GM23248 (cell line): ENCODE measurements around the genes MAP4K3 and MTA3.

DNA sequence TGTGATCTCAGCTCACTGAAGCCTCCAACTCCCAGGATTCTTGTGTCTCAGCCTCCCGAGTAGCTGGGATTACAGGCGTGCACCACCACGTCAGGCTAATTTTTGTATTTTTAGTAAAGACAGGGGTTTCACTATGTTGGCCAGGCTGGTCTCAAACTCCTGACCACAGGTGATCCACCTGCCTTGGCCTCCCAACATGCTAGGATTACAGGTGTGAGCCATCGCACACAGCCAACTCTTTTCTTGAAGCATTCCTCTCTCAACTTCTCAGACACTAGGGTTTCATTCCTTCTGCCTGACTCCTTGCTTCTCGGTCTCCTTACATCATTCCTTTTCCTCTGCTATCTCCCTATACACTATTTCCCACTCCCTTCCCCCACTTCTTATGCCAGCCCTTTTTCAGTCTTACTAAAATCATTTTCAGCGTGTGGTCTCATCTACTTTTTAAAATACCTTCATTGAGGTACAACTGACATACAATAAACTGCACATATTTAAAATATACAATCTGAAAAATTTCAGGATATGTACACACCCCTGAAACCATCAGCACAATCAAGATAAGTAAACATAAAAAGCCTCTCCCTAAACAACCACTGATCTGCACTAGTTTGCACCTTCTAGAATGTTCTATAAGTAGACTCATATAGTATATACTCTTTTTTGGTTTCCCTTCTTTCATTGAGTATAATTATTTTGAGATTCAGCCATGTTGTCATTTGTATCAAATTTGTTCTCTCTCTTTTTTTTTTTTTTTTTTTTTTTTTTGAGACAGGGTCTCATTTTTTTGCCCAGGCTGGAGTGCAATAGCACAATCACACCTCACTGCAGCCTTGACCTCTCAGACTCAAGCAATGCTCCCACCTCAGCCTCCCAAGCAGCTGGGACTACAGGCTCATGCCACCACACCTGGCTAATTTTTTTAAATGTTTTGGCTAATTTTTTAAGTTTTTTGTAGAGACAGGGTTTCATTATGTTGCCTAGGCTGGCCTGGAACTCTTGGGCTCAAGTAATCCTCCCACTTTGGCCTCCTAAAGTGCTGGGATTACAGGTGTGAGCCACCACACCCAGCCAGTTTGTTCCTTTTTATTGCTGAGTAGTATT lies 5.8 kb downstream of the SOS1 start:
- RAMPAGE, long total RNA: no peak

GRCh38 chr2:39244544-39244839 lies 123.6 kb upstream of the SOS1 start:
- RAMPAGE, long total RNA: no peak

DNA sequence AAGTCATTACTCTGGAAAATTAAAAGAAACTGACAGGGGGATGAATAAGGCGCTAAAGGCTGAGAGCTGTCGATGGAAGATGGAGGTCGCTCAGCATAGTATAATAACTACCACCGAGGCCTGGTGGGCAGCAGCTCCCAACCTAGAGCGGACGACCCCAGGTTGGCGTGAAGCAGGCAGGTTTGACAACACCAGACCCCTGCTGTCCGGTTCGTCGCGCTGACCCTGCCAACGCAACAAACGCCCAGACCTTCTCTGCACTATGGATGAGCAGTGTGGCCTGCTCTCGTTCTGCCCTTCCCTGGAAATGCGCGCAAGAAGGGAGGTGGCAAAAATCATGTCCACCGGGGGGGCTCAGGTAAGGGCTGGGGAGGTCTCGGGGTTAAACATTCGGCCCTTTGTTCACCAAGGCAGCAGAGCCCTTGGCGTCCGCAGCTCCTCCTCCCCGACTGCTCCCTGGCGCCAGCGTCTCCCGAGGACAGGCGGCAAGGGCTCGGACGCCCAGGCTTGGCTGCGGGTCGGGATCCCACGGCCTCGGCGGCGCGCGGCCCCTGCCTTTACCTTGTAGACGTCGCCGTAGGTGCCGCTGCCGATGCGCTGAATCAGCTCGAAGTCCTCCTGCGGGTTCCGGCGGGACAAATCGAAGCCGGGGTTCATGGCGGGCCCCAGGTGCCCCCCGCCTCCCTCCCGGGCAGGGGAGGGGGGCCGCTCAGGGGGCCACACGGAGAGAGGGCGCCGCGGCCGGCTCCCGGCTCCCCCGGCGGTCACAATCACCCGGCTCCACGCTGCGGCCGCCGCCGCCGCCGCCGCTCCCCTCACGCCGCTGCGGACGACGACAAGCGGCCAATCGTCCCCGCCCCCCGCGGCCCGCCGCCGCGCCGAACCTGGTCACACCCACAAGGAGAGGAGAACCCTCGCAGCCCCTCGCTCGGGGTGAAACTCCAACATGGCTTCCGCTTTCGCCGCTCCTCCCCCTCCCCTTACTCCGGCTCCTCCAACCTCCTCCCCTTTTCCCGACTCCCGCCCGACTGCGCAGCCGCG lies at the start of gene MAP4K3:
MAP4K3 (minus strand) TSS at position 955 of the 1,041 bp plus-strand sequence.
- RAMPAGE, long total RNA: no peak

GRCh38 chr2:40238163-40238835 lies 213.6 kb downstream of the SLC8A1 start:
- RAMPAGE, long total RNA: no peak

GRCh38 chr2:40304858-40305468 lies 146.9 kb downstream of the SLC8A1 start:
- RAMPAGE, long total RNA: no peak

- RAMPAGE, long total RNA: no peak
These were observed 22.7 kb upstream of the PKDCC start for GRCh38 chr2:42024906-42025784.

DNA sequence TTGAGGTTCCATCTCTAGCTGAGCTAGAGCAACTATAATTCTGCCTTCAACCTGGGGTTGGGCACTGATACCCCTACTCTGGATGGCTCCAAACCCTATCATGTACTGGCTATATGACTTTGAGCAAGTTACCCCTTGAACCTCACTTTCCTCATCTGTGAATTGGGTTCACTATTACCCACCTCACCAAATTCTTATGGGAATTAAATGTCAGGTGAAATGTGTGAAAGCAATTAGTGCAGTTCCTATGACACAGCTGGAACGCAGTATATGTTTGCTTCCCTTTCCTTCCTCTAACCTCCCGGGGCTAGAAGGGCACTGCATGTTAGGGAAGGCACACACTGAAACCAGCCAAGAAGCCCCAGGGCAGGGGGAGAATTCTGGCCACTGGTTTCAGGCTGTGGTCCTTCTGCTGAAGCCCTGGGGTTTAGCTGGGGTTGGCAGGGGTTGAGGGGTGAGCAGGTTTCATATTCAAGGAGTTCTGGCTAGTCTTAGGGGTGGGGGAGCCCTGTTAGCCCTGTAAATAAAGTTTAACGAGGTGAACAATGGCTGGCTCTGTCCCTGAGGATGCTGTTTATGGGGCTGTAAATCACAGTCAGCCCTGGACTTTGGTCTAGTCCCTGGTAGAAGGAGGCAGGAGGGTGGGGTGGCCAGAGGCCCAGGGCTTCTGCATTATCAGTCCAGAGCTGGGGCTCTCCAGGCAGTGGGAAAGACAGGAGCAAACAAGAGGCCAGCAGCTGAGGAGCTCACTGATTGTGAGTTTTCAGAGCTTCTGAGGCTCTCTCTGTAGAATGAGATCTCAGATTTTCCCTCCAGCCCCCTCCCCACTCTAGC lies 8.0 kb downstream of the PKDCC start:
- RAMPAGE, long total RNA: no peak

DNA sequence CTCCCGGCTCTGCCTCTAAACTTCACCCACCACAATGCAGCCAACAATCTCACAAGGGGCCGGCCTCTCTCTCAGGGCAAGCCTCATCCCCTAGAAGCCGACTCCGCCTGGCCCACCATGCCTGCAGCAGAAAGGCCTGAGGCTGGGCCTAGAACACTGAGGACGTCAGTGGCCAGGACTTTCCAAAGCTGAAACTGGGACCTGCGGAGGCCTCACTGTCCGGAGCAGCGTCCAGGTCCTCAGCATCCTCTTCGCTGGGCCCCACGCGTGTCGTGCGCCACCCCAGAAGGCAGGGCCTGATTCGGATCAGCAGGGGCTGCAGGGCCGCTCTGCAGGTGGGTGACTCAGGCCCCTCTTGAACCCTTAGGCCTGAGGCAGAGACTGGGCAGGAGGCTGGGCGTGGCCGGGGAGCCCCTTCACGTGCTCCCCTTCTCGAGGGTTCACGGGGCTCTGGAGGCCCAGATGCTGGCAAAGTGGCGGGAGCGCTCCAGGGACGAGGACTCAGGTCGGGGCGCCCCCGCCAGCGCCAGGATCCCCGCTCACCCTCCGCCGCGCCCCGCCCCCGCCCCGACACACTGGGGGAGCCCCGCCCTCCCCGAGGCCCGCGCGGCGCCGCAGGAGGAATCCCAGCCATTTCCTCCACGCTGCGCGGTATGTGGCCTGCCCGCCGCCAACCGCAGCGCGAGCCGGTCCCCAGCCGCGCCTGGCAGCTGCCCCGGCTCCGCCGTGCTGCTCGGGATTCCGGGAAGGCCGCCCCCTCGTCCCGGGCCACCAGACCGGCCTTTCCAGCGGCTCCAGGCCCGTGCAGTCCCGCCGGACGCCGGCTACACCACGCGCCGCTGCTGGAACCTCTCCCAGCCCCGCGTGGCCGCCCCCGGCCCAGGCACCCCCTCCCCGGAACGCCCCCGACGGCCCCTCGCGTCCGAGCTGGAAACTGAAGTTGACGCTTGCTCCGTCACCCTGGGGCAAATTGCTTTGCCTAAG lies 53.2 kb downstream of the PKDCC start:
- RAMPAGE, long total RNA: no peak

GRCh38 chr2:42117855-42118685 lies 51.1 kb upstream of the EML4 start:
- RAMPAGE, long total RNA: no peak

- RAMPAGE, long total RNA: no peak
These were observed 41.1 kb upstream of the EML4 start for GRCh38 chr2:42128035-42128405.

GRCh38 chr2:42198531-42199500 lies 29.7 kb downstream of the EML4 start:
- RAMPAGE, long total RNA: no peak

DNA sequence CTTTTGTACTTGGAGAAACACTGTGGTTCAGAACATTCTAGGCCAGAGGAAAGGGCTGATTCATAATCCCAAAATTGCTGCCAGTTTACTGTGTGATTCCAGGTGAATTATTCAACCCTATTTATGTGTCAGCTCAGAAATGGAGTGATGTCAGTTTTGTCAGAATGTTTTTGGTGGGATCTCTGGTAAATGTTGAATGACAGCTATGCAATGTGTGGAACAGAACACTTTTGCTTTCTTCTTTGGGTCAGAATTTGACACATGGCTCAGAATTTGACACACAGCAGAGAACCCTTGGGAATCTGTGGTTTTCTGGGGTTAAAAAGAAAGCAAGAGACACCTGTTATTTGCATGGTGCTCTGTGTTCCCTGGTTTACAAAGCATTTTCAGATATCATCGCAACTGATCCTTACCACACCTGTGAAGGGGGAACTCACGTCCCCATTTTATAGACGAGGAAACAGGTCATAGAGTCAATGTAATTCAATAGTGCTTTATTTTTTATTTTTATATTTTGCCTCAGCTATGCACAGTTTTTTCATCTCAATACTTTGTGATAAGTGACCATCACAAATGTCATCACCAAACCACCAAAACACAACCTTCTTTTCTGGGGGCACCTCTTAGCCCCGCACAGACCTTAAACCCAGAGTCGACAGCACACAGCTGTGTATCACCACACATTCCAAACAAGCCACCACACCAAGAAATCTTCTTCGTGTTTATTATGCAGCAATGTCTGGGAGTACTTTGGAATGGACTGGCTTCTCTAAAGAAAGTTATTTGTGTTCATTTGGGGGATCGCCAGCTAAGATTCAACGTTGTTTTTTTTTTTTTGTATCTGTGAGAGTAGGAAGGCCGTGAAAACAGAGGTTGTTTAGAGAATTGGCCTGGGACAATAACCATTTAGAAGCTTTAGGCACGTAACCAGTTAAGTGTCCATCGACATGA lies 1.3 kb upstream of the MTA3 start:
- RAMPAGE, long total RNA: no peak

GRCh38 chr2:42568310-42569093 lies at the start of gene MTA3:
TSS of gene MTA3 (plus strand) at chr2:42568632.
- RAMPAGE, long total RNA: no peak

DNA sequence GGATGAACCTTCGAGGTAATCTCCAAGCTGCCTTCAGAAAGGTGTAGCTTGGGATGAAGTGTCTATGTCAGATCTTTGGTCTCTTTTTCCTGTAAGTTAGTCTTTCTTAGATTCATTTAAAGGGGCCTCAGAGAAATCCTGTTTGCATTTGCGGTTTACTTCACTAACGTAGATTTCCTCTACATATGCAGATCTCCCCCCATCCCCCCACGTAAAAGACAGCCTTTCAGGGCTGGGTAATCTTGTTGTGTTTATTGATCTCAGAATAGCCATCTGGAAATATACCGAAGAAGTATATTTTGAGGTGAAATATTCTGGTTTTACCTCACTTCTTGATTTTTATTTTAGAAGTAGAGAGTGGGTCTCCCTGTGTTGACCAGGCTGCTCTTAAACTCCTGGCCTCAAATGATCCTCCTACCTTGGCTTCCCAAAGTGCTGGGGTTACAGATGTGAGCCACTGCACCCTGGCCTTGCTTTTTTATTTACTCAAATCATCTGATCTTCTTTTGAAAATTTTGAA lies 83.8 kb downstream of the MTA3 start:
- RAMPAGE, long total RNA: no peak

GRCh38 chr2:42752252-42752575 lies 11.7 kb downstream of the OXER1 start:
- RAMPAGE, long total RNA: no peak

- RAMPAGE, long total RNA: no peak
These were observed 4.3 kb downstream of the HAAO start for GRCh38 chr2:42788148-42788501.

DNA sequence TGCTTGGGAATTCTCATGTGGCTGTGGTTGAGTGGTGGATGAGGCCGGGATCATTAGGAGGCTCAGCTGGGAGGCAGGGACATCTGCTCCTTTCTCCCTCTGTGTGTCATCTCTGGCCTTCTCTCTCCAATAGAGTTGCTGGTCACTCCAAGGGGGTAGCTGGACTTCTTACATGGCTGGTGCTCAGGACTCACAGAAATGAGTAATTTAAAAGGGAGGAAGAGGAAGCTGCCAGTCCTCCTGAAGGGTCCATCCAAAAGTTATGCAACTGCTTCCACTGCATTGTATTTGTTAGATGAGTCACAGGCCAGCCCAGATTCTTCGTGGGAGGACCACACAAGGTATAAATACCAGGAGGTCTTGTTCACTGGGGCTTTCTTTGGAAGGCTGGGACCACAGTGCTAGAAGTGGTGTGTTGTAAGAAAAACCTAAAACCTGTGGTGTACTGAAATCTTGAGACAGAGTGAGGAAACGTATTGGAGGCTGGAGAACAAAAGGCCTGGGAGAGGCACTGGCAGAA lies 43.6 kb upstream of the HAAO start:
- RAMPAGE, long total RNA: no peak

DNA sequence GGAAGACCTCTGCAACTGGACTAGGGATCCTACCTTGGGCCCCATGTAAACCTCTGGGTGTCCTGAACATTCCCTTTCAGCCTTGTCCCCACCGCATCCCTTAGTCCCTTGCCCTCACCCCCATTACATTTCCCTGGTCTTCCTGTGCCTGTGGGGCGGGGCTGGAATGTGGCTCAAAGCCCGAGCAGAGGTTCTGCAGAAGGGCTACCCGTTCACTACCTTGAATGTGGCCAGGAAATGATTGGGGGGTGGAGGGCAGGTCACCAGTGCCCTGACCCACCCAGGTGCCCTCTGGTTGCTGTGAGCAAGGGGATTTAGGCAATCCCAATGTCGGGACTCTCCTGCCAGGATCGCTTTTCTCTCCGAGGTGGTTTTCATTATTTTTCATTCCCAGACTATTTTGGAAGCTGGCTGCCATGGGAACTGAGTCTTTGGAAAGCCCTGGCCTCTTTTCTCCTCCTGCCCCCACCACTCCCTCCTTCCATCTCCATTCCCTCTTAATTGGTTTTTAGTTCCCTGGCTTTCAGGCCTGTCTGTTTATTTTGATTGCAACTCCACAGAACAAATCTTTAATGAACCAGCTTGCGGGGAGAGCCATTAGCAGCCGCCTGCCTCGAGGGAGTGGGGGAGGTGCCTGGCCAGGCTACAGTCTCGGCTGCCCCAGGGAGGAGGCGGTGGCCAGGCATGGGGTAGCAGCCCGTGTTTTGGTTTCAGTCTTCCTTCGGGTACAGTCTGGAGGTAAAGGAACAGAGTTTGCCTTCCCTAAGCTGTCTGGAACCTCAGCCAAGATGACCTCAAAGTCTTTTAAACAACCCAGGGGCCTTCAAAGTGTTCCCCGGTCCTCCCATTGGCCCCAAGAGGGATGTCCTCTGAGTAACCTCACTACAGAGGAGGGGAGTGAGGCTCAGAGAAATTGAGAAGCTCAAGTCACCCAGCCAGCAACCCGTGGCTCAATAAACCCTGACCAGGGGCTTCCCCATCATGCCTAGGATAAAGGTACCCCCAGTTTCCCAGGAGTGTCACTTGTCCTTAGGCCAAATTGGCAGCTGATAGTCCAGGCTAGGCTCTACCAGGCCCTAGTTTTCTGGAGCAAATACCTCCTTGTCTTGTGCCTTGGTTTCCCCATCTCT lies 114.4 kb upstream of the HAAO start:
- RAMPAGE, long total RNA: no peak

DNA sequence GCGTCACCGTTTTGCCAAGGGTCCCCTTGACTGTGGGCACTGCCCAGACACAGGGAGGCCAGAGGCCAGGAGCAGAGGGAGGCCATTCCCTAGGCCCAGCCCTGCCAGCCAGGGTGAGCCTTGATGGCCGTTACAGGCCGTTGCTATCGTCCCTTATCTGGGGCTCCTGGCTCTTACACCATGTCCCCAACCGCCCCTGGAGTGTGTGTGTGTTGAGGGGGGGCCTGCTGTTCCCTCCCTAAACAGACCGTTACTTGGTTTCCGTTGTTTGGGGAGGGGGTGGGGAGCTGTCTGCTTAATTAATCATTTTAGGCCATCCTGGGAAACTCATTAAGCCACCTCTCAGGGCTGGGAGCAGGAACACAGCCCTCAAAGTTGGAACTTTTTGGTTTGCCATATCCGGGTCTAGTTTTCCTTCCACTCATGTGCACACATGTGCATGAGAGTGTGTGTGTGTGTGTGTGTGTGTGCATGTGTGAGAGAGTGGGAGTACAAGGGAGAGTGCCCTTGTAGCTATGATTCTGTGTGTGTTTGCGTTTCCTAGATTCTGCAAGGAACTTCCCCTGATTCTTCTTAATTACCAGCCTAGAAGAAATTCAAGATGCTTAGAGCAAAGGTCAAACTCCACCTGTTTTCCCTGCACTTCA lies 135.2 kb upstream of the HAAO start:
- RAMPAGE, long total RNA: no peak

GRCh38 chr2:42937251-42937538 lies 144.8 kb upstream of the HAAO start:
- RAMPAGE, long total RNA: no peak